Measurements from ENCODE around the genes DENND11, EPHB6 and GSTK1.

- PRO-cap: no peak
- RRBS: no CpG with 5 or more reads among the region's 6 CpGs
These were observed 22.0 kb downstream of the SLC37A3 start for GRCh38 chr7:140376324-140376736.

- PRO-cap: no peak
- RRBS: 20% methylated on average over 3 of the region's 25 CpGs
These were observed 62.3 kb upstream of the MKRN1 start for GRCh38 chr7:140541218-140542364.

DNA sequence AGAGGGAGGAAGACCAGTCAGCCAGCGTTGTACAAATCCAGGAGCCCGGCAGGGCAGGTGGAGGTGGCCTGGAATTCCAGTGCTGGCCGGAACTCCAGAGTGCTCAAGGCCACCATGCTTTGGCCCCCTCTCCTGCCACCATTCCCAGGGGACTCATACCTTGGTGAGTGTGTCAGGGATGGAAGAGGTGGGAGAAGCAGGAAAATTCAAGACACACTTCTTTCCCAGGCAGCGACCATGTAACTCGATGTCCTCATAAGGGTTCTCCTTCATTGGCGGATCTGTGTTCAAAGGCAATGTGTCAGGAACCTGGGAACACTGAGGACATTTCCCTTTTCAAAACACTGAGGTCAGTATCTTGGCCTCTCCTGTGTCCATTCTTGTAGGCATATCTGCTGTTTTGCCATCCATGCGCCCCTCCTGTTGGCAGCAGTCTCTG, 55.2 kb downstream of the DENND2A start:
- PRO-cap: no peak
- RRBS: no CpG with 5 or more reads among the region's 7 CpGs

- PRO-cap: no peak
- RRBS: no CpG with 5 or more reads among the region's 5 CpGs
These were observed 23.3 kb downstream of the NDUFB2 start for GRCh38 chr7:140719783-140720223.

- PRO-cap: no peak
- RRBS: no CpG with 5 or more reads among the region's 6 CpGs
These were observed 97.8 kb downstream of the NDUFB2 start for GRCh38 chr7:140794258-140794712.

- PRO-cap: no peak
- RRBS: no CpG with 5 or more reads among the region's 6 CpGs
These were observed 71.8 kb downstream of the BRAF start for GRCh38 chr7:140852780-140853406.

DNA sequence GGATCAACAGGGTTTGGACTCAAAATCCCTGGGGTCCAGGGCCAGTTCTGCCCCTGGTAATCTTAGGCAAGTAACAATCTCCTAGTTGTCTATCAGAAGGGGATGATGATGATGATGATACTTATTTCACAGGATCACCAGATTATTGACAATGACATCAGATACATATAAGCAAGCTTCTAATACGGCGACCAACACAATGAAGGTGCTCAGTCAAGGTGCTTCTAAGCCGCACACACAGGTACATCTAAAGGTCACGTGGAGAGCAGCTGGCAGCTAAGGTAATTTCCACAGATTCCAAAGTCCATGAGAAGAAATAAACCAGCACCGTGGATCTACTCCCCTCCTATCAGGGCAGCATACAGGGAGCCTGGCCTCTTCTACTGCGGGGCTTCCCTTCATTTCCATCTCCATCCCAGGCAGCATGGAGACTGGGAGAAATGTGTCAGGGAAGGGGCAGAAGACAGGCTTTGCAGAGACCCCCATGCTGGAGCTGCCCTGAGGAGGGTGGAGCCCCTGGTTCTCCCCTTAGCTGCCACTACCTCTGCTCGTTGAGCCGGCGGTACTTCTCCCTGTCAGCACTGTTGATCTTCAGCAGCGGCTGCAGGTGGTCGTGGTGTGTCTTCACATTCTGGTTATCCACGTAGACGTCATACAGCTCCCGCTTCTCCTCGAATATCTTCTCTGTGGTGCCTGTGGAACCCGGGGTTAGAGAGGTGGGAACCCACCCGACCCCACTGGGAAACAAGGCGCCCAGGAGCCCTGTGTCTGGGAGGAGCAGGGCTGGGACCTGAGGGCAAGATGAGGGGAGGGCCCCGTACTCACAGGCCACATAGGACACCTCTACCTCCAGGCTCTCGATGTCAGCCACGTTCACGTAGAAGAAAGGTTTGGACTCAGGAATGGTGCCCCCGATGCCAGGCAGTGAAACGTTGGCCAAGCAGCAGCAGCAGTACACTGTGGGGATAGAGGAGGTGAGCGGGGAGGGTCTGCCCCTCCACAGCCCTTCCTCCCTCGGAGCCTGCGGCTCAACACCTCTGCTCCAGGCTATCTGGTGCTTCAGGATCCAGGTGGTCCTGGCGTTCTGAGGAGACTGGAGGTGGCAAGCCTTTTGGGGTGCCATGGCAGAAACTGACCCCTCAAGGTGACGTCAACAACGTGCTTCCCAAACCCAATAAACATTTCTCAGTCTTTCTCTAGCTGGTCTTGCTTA, 37.2 kb downstream of the DENND11 start:
- PRO-cap: no peak
- RRBS: no CpG with 5 or more reads among the region's 30 CpGs

- PRO-cap: no peak
- RRBS: no CpG with 5 or more reads among the region's 4 CpGs
These were observed 35.9 kb downstream of the DENND11 start for GRCh38 chr7:141666004-141666496.

DNA sequence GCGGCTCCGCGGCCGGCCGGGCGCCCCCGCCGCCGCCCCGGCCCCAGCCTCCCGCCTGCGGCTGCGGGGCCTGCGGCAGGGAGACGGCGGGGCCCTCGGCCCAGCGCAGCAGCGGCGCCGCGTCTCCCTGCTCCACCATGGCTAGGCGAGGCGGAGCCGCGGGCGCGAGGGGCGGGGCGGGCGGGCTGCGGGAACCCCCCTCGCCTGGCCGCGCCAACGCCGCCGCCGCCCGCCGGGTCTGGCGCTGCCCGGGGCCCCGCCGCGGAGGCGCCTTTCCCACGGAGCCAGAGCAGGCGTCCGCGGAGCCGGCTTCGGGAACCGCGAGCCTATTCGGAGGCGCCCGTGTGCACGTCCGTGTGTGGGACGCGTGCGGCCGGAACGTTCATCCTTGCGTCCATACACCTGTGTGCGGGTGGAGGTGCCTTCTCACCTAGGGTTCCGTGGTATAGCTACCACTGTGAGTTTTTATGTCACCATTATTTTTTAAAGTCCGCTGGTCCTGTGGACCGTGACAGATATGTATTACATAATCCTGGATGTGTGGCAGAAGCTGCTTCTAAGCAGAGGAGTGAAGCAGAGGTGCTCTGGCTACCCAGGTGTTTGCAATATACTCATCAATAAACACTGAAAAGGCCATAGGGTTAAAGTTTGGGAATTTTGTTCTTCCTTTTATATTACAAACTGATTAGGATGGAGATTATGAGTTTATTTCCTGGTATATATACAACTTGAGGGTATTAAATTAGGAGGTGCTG, at the start of gene DENND11:
DENND11 (minus strand) TSS at position 152 of the 755 bp plus-strand sequence.
- PRO-cap: bidirectional peak, plus-strand start at position 216 of the sequence, minus-strand start at position 143 of the sequence
- RRBS: 1% methylated on average over 22 of the region's 70 CpGs

GRCh38 chr7:142324273-142324882, 66.5 kb upstream of the PRSS58 start:
- PRO-cap: no peak
- RRBS: no CpG with 5 or more reads among the region's 5 CpGs

DNA sequence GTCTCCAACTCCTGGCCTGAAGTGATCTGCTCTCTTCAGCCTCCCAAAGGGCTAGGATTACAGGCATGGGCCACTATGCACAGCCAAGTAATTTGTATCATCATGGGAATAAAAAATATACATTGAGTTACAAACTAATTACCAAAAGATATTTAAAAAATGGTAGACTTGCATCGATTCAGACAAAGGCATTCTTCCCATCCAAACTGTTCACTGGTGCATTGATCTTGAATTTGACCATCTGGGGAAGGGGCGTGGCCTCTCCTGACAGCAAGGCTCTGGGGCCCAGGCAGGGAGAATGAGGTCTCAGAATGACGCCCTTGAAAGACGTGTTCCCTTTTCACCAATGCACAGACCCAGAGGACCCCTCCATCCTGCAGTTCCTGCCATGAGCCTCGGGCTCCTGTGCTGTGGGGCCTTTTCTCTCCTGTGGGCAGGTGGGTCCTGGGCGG, 91.0 kb upstream of the PRSS58 start:
- PRO-cap: no peak
- RRBS: no CpG with 5 or more reads among the region's 6 CpGs

DNA sequence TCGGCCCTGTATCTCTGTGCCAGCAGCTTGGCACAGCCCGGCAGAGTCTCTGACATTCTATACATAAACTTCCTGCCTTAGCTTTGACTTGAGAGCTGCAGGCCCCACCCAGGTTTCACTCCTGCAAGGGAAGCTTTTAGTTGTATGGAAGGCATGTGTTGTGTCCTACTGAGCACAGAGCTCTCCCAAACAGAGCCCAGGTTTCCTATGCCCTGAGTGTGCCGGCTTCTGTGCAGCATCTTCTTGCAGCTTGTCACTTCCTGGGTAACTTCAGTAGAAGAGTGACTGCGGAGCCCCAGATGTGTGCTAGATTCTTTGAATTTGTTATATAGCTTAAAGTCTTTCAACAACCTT, 205.7 kb upstream of the PRSS58 start:
- PRO-cap: no peak
- RRBS: no CpG with 5 or more reads among the region's 4 CpGs

- PRO-cap: no peak
- RRBS: no CpG with 5 or more reads among the region's 2 CpGs
These were observed 161.6 kb upstream of the PRSS1 start for GRCh38 chr7:142587597-142588061.

GRCh38 chr7:142615389-142615905, 133.8 kb upstream of the PRSS1 start:
- PRO-cap: no peak
- RRBS: no CpG with 5 or more reads among the region's 6 CpGs

DNA sequence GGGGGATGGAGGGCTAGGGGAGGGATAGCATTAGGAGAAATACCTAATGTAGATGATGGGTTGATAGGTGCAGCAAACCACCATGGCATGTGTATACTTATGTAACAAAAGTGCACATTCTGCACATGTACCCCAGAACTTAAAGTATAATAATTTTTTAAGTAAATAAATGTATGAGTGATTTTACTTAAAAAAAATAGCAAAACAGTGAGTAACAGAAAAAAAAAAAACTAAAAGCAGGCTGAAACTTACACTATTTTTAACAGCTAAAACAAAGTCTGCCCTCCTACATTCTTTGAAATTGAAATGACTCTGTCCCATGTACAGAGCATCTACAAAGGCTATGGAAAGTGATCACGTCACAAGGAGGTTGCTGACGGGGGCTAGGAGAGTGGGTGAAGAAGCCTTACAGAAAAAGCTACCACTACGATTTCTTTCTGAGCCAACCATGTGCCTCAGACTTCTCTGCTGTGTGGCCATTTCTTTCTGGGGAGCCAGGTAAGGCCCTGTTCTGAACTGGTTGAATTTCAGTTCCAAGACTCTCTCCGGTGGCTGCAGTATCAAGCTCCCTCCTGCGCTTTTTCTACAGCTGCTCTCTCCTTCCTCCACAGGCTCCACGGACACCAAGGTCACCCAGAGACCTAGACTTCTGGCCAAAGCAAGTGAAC, 112.7 kb upstream of the PRSS1 start:
- PRO-cap: no peak
- RRBS: no CpG with 5 or more reads among the region's 6 CpGs

DNA sequence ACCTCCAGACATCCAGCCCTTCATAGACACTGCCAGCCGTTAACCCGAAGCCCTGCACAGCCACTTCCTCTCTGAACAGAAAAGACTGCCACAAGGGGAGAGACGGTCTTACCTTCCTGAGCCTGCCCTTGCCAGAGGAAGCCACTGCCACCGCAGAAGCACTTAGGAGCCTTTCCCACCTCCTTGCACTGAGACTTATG, 31.8 kb upstream of the PRSS1 start:
- PRO-cap: no peak
- RRBS: no CpG with 5 or more reads among the region's 4 CpGs

DNA sequence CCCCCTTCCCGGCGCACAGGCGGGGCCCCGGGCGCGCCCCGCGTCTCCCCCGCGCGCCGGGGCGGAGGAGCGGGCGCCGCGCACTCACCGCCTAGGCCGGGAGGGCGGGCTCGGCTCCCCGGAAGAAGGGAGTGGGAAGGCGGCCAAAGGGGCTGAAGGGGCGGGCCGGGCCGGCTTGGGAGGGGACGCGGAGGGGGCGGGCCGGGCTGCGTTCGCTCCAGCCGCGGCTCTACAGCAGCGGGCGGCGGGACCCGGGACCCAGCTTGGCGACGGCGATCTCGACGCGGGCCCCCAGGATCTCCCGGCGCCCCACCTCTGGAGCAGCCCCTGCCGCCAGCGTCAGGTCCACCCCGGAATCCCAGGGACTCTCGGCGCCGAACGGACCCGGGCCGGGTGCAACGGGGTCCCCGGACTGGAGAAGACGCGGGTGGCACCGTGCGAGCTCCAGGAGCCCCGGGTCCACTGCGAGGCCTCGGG, at the start of gene EPHB6:
EPHB6 (plus strand) TSS at position 204 of the 477 bp plus-strand sequence.
- PRO-cap: bidirectional peak, plus-strand start at position 237 of the sequence, minus-strand start at position 86 of the sequence
- RRBS: 2% methylated on average over 38 of the region's 64 CpGs

- PRO-cap: no peak
- RRBS: no CpG with 5 or more reads among the region's 5 CpGs
These were observed 950 bp upstream of the LLCFC1 start for GRCh38 chr7:142938323-142938744.

GRCh38 chr7:143263253-143264248, at the start of gene GSTK1:
Gene GSTK1 (plus strand): TSS chr7:143263441.
- PRO-cap: bidirectional peak, plus-strand start at chr7:143263441, minus-strand start at chr7:143263399
- RRBS: 2% methylated on average over 7 of the region's 50 CpGs

GRCh38 chr7:143279362-143279777, 5.4 kb upstream of the TMEM139 start:
- PRO-cap: no peak
- RRBS: no CpG with 5 or more reads among the region's 3 CpGs